ENCODE measurements around a stretch of chr13.

- PRO-cap: no peak
Observed at GRCh38 chr13:106556932-106558024, 10.7 kb downstream of the ARGLU1 start.

- PRO-cap: unidirectional peak, plus-strand start at chr13:106565319
Observed at GRCh38 chr13:106564739-106565448, 3.0 kb downstream of the ARGLU1 start.

DNA sequence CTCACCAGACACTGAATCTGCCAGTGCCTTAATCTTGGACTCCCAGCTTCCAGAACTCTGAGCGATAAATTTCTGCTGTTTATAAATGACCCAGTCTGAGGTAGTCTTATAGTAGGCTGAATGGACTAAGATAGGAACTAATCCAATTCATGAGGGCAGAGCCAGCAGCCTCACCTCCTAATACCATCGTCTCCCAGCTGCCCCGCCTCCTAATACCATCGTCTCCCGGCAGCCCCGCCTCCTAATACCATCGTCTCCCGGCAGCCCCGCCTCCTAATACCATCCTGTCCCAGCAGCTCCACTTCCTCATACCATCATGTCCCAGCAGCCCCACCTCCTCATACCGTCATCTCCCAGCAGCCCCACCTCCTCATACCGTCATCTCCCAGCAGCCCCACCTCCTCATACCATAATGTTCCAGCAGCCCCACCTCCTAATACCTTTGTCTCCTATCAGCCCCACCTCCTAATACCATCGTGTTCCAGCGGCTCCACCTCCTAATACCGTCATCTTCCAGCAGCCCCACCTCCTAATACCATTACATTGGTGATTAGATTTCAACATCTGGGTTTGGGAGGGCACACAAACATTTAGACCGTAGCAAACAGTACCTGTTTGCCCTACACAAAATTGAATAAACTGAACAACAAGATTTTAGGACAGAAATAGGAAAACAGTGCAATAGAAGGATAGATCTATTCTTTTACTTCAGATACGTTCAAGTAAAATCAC, 2.5 kb upstream of the ARGLU1 start:
- PRO-cap: unidirectional peak, minus-strand start at position 185 of the sequence; unidirectional peak, plus-strand start at position 560 of the sequence

- PRO-cap: no peak
Observed at GRCh38 chr13:106619964-106620455, 52.1 kb upstream of the ARGLU1 start.

DNA sequence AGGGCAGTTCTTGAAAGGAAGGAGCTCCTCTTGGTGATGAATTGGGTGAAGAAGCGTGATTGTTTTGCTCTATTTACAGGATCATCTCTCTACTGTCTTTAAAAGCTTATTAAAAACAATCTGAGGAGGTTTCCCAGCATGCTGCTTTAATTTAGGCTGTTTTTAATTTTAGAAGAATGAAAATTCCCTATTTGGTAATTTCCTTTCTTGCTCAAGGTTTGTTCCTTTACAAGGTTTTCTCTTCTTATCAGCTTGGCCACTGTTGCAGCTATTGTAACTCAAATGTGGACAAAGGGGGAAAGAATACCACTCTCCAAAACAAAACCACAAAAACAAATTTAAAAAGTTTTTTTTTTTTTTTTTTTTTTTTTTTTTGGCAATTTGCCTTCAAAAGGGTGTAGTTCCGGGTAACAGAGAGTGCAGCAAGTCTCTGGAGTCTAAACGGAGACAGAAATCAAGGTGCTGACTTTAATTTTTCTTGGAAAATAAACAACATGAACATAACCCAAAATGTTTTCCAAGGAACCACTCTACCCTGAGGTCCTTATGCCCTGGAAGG, 306.4 kb upstream of the ARGLU1 start:
- PRO-cap: bidirectional peak, plus-strand start at position 281 of the sequence, minus-strand start at position 87 of the sequence

DNA sequence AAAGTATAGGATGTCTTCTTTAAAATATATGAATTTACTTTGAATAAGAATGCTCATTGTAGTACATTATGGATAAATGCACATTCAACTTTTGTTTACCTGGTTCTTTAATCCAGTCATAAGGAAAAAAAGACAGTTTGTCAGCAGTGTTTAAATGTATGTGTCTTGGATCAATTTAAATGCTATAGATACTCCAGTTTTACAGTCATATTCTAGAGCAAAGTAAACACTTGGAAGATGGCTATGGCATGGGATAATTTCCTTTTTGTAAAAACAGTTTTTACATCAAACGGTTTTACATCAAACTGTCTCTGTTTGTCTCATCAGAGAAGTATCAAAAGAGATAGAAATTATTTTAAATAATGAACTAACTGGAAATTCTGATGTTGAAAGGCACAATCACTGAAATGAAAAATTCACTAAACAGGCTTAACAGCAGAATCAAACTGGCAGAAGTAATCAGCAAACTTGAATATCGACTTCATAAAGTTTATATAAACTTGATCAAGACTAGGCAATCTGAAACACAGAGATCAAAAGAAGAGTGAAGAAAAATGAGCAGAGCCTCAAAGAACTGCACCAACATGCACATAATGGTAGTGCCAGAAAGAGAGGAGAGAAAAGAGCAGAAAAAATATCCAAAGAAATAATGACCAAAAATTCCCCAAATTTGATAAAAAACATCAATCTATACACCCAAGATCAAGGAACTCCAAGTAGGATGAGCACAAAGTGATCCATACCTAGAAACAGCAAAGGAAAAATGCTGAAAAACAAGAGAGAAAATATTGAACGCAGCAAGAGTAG, 25.1 kb downstream of the ABHD13 start:
- PRO-cap: no peak

GRCh38 chr13:108267388-108267672, 2.2 kb upstream of the TNFSF13B start:
- PRO-cap: no peak

DNA sequence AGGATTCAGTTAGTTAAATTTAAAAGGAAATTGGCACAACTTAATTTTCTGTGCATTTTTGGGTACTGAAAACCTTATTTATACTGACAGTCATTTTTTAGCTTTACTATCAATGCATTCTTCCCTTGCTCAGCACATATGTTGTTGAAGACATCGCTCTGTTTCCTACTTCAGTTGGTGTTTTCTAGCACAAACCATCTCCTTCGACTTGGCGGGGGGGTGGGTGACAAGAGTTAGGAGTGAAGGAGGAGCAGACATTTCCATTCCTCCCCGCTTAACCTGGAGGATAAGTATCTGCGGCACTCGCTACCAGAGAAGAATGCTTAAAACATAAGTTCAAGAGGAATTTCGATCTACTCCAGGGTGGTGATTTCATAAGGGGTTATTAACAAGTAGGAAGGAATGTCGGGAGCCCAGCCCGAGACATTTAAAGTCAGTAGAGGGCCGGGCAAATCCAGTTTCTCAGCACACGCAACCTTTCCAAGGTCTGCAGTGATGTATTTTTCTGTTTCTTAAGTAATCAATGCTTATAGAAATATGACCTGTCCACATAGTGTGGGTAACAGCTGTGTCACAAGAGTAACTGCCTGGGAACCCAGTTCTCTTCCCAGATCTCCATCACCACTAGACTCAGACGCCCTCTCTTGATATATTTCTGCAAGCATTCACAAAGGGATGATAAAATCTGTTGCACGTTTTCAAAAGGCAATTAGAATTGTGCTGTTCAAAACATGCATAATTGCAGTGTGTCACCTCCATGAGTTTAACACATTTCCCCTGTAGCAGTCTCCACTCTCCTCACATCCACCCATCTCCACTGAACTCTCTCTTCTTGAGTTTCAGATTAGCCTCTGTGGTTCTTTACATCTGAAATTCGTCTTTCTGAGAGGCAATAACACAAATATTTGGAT, 525.9 kb downstream of the MYO16 start:
- PRO-cap: no peak

DNA sequence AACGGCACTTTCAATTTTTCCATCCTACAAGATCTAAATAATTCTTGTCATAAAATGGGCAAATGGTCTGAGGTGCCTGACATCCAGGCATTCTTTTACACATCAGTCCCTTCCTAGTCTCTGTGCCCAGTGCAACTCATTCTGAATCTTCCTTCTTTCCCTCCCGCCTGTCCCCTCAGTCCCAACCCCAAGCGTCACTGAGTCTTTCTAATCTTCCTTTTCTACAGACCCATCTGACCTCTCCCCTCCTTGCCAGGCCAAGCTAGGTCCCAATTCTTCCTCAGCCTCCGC, 519.7 kb downstream of the IRS2 start:
- PRO-cap: no peak

DNA sequence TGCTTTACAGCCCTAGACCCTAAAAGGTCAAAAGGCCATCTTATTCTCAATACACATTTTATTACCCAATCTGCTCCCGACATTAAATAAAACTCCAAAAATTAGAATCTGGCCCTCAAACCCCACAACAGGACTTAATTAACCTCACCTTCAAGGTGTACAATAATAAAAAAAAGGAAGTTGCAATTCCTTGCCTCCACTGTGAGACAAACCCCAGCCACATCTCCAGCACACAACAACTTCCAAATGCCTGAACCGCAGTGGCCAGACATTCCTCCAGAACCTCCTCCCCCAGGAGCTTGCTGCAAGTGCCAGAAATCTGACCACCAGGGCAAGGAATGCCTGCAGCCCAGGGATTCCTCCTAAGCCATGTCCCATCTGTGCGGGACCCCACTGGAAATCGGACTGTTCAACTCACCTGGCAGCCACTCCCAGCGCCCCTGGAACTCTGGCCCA, 519.0 kb downstream of the IRS2 start:
- PRO-cap: no peak

GRCh38 chr13:109592677-109593269, 193.6 kb downstream of the IRS2 start:
- PRO-cap: no peak

GRCh38 chr13:109744359-109744908, 41.9 kb downstream of the IRS2 start:
- PRO-cap: no peak

DNA sequence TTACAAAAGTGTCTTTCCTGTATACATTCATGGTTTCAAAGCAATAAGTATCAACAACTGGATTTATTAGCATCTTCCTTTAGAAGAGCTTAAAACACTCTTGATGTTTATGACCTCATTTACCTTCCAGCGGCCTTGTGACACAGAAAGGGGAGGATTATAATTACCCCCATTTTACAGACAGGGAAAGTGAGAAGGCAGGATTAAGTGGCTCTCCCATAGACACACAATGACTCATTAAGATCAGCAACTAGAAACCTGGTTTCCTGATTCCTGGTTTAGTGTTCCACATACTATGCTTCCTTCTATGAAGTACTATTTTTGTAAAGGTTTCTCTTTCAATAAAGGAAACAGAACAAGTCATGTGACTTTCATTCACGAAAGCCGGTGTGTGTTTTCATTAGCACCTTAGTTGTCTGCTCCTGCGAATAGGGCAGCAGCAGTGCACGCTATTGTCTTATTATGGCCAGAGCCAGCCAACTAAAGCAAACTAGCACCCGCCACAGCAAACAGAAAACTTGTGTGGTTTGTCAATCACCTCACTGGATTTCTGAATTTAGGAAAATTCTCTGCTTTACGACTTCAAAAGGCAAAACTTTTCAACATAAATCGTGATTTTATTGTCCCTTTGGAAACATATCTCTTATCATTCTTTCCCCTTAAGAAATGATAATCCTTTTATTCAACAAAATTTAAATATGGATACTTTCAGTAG, 8.2 kb downstream of the IRS2 start:
- PRO-cap: no peak

DNA sequence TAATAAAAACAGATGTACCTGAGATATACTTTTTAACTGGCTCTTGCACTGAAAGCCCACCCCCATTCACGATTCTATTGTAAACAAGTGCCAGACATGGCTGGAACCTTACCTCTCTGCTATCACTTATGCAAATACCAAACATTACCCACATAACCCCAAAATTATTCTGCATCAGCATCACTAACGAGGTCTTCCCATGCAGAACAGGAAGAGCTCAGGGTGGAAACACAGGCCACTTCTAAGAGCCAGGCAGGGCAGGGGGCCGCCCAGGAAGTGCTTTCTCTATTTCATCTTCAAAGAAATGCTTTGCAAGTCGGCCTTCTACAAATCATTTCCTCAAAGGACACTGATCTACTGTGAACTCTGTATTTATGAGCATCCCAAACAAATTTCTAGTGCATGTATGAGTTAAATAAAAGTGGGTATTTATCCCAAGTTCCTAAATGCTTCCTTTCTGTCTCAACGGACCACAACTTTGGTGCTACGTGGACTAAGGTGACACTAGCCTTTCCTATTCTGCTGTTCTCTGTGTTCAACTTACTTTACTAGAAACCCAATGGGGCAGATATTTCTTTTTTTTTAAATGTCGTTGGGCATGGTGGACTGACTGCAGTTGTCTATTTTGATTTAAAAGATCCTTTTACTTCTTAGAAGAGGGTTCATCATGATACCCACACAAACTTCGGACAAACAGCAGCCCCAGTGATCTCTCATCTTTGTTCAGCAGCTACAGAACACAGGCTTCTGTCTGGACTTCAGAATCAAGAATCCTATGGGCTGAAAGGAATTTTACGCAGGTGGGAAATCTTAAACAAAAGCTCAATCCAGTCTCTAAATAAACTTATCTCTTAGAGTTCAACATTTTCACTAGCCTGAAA, 7.1 kb downstream of the IRS2 start:
- PRO-cap: no peak

DNA sequence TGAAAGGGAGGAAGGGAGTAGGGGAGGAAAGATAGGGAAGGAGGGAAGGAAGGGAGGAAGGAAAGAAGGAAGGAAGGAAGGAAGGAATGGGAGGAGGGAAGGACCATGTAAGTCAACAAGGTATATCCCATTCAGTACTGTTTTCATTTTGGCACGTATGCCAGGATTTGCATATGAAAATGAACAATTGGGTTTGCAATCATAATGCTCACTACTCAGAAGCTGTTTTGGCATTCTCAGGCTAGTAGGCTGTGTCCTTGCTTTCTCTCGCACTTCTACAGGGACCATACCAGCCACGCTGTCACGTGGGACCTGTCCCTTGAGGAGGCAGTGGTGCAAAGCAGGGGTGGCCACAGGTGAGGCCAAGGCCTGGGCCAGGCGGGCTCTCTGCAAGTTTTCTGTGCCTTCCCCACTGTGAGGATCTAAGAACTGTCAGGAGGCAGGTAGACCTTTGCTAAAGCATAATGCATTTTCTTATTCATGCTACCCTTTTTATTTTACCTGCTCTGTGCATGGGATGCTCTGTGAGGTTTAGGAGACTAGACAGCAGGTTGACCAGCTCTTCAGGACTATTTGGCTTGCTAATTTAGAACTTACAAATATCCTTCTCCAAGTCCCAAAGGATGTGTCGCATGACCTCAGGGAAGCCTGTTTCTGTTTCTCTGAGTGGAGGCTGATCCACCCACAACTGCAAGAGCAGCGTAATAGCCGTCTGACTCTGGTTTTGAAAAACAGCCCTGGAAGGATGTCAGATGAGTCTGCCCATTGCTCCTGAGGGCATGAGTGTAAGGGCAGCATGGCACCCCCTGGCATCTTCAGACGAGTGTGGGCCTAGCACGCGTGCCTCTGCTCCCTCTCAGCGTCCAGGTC, 89.4 kb upstream of the IRS2 start:
- PRO-cap: no peak

DNA sequence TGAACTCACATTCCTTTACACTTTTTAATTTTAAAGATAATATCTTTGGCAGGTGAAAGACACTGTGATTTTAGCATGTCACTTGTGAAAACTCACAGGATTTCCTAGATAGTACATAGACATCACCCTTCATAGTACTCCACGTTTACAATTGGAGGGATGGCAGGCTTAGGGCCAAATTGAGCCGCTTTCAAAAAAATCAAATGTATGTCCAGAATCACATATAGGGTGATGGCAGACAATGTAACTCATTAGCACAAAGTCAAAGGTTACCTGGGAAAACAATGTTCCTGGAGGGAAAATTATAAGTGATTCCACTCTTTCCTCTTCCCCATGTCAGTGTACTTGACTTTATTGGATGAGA, 112.2 kb upstream of the IRS2 start:
- PRO-cap: no peak

GRCh38 chr13:110017462-110017996, 231.1 kb upstream of the IRS2 start:
- PRO-cap: no peak

- PRO-cap: no peak
Observed at GRCh38 chr13:110056950-110057672, 249.8 kb downstream of the COL4A1 start.

- PRO-cap: no peak
Observed at GRCh38 chr13:110186869-110187738, 119.9 kb downstream of the COL4A1 start.

DNA sequence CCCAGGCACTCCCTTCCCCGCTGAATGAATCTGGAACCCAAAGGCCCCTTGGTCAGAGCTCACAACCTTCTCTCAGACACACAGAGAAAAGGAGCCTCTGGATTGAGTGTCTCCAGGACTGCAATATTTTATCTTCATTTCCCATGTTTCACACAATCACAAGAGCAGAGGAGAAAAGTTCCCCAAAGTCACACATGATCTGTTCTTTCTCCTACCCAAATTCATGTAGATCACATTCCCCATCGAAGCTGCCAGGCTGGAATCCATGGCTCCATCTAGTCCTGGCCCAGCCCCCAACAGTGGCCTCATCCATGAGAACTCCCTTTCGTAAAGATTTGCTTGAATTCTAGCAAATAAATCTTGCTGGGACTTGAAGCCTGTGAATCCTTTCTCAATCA, 109.6 kb downstream of the COL4A1 start:
- PRO-cap: no peak

Measured in parotid gland (tissue), 1 donor.